Neural crest cell (in vitro differentiated cells): ENCODE measurements around a stretch of chr10.

DNA sequence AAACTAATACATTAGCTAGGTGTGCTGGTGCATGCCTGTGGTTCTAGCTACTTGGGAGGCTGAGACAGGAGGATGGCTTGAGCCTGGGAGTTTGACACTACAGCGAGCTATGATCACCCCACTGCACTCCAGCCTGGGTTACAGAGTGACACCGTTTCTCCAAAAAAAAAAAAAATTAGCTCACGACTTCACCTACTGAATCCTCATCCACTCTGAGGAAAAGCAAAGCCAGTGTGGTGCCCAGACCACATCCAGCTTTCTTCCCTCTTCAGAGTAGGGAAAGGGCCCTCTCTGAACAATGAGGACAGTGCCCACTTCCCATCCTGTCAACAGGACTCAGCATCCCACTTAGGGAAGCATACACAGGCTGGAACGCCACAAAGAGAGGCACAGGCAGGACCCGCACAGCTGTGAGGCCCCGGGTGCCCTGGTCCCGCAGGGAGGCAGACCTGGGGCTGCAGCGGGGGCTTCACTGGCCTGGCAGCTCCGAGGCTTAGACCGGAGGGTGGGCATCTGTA, 136.1 kb downstream of the SFMBT2 start:
- PRO-cap, result no peak

GRCh38 chr10:7483592-7484285, 72.9 kb upstream of the SFMBT2 start:
- PRO-cap, result no peak

DNA sequence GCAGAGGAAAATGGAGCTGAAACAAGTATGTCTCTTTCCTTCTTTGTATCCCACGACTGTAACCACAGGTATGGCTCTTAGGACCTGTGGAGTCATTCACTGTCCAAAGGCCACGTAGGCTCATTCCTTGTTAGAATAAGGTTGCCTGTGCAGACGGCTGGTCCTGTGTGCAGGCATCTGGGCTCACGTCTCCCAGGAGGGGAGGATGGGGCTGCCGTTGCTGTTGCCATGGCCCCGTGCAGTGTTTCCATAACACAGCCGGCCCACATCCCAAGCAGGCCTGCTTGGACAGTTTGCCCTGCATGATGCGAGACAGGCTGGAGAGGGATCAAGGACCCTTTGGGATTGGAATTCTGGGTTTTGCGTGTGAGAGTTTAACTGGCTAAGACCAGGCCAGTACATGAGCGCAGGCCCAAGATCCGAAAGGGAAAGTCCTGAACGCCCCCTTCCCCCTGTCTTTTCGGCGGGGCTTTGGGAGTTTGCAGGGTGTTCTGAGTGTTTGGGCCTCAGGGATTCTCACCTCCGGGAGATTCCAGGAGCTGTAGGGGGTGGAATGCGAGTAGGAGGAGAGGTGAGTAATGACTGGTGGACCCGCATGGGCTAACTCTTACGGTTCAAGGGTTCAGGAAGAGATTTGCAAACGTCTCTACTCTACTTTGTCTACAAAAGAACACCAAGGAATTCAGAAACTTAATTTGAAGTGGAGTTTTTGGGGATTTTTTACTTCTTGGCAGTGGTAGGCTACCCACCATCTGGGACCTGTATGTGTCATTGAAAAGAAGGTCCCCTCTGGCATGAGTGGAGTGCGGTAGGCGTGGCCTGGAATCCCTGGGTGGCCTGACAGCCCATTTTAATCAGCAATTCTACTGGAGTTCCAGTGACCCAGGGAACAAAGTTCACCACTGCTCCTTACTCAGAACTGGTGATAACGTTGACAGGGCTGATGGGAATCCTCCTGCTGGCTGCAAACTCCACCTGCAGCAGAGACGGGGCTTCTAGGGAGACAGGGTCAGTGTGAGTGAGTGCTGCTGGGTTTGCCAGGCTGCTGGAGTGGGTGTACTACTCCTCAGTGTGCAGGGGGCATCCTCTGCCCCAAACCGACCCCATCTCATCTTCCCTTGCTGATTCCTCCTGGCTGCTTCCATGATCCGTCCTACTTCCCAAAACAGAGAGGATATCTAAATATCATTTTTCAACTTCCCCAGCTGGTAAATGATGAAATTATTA, 125.3 kb downstream of the ITIH5 start:
- PRO-cap, result no peak

DNA sequence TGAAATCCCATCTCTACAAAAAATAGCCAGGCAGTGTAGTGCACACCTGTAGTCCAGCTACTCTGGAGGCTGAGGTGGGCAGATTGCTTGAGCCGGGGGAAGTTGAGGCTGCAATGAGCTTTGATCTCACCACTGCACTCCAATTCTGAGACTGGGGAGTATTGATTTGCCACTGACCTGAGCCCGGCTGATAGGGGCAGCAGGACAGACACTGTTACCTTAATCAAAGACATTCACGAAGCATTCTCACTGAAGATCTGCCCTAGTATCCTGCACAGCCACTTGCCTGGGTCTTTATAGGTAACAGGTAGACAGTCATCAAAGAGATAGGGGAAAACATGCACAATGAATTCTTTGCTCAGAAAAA, 558 bp upstream of the ITIH2 start:
- PRO-cap, result no peak

GRCh38 chr10:8057526-8058273, 3.2 kb downstream of the GATA3 start:
- PRO-cap, result no peak

- PRO-cap, result no peak
Observed at GRCh38 chr10:8160160-8160501, 105.6 kb downstream of the GATA3 start.

- PRO-cap, result no peak
Observed at GRCh38 chr10:8969910-8970458, 915.5 kb downstream of the GATA3 start.

DNA sequence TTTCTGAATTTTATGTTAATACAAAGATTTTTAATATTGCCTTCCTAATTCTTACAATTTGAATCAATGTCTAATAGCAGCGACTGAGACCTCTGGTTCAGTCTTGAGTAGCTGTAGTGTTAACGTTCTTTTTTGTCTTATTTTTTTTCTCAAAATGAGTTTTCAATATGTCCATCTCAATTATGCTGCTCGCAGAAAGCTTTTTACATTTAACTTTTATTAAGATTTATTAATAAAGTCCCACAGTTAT, 1407.7 kb downstream of the GATA3 start:
- PRO-cap, result no peak

GRCh38 chr10:10208956-10209673, 808.6 kb upstream of the CELF2 start:
- PRO-cap, result no peak

DNA sequence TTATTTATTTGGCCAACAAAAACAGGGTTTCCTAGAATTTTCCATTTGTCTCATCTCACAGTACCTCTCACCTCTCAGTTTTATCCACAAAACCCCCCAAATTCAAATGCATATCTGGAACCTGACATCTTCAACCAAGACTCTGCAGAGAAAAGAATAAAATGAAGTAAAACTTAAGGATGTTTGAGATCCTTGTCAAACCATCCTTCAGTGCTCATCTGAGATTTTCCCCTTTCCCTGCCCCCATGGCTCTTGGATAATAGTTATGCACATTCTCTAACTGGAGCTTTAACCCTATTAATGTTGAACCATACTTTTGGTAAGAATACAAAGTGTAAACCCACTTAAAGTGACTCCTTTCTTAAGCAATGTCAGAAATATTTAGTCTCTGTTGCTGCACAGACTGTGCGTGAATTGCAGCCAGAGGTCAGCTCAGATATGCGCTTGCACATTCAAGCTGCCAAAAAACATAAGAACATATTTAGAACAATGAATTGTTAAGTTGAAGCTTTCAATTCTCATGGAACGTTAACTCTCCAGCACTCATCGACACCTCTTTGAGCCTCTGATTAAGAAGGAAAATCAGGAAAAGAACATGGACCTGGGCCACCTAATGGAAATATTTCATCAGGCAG, 193.2 kb upstream of the CELF2 start:
- PRO-cap, result no peak

GRCh38 chr10:11057358-11057939, 39.8 kb downstream of the CELF2 start:
- PRO-cap, result no peak

- PRO-cap, result bidirectional peak, plus-strand start at chr10:11165959, minus-strand start at chr10:11165780
Observed at GRCh38 chr10:11165600-11166600, 148.2 kb downstream of the CELF2 start.

- PRO-cap, result no peak
Observed at GRCh38 chr10:11168210-11168769, 150.6 kb downstream of the CELF2 start.

DNA sequence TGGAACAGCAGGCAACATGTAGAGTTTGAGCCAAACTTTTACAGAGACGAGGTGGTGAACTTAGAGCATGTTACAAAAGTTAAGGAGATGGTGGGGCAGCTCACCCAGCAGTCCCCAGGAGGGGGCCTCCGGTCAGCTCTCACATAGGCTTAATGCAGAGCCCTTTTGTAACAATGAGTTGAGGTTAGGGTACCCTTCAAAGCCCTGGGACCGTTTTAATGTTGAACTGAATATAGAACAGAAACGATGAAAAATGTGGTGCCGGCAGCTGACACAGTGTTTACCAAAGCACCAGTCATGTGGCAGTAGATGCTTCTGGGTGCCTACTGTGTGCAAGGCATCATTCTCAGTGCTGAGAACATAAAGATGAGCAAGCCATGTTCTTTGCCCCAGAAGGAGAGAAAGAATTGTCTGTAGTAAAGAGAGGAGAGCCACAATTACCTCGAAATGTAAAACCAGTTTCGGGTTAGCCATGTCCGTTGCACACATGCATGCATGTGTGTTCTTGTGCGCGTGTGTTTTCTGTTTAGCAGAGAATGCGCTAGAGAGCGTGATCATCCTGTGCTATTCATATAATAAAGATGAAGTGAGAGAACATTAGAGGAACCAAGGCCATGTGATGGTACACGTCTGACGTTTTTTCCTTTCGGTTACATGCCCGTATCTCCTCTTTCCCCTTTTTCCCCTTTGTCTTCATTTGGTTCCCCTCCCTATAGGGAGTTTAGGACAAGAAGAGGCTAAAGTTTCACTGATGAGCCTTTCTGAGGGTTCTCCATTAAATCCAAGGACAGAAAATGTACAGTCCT, 158.0 kb downstream of the CELF2 start:
- PRO-cap, result no peak

- PRO-cap, result no peak
Observed at GRCh38 chr10:11179156-11180211, 161.8 kb downstream of the CELF2 start.

- PRO-cap, result no peak
Observed at GRCh38 chr10:11252598-11253047, 235.0 kb downstream of the CELF2 start.

- PRO-cap, result no peak
Observed at GRCh38 chr10:11301494-11302580, 284.2 kb downstream of the CELF2 start.

- PRO-cap, result no peak
Observed at GRCh38 chr10:11448679-11449115, 162.8 kb downstream of the USP6NL start.

DNA sequence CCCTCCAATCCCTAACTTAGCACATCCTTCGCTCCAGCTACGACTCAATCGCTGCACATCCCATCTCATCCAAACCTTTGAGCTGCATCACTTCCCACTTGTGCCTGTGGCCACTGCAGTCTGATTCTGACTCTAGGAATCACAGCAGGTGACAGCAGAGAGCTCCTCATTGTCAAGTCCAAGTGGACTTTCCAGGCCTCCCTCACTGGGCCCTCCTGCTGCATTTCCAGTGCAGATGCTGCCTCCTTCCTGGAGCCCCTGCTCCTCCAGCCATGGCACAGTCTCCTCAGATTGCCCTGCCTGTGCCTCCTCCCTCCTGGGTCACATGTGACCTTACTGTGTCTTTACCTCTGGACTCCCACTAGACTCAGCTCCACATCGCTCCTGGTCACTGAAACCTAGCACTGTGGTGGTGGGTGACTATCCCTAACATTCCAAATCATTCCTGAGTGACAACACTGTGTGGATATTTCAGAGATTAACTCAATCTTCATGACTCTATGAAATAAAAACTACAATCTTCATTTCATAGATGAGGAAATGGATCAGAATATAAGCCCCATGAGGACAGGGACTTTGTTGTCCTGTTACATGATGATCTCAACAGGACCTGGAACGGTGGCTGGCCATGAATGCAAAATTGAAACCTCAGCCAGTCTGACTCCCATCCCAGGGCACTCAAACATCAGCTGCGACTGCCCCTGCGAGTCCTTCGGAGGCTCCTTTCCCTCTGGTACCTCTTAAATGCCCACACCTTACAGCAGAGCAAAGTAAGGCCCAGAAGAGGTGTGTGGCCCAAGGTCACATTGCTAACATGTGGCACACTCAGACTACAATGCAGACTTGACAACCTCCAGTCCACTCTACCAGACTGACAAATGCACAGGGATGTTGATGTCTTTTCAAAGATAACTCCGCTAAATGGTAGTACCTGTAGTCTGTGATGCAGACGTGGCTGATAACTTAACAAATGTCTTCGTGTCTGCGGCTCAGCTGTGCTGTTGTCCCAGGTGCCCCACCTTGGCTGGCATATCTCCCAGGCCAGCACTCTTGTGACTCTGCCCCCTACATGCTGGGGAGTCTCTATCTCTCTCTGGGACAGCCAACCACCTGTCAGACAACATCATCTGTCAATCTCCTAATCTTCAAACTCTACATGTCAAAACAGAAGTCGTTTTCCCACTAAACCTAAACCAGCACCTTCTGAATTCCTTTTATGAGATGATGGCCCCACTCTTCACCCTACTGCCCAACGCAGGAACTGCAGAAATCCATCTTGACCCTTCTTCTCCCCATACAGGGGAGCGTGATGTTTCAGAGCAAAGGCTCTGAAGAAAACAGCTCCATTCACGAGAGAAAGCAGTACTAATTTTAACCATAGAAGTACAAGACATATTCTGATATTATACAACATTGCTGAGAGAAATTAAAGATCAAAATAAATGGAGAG, 156.8 kb downstream of the USP6NL start:
- PRO-cap, result no peak

DNA sequence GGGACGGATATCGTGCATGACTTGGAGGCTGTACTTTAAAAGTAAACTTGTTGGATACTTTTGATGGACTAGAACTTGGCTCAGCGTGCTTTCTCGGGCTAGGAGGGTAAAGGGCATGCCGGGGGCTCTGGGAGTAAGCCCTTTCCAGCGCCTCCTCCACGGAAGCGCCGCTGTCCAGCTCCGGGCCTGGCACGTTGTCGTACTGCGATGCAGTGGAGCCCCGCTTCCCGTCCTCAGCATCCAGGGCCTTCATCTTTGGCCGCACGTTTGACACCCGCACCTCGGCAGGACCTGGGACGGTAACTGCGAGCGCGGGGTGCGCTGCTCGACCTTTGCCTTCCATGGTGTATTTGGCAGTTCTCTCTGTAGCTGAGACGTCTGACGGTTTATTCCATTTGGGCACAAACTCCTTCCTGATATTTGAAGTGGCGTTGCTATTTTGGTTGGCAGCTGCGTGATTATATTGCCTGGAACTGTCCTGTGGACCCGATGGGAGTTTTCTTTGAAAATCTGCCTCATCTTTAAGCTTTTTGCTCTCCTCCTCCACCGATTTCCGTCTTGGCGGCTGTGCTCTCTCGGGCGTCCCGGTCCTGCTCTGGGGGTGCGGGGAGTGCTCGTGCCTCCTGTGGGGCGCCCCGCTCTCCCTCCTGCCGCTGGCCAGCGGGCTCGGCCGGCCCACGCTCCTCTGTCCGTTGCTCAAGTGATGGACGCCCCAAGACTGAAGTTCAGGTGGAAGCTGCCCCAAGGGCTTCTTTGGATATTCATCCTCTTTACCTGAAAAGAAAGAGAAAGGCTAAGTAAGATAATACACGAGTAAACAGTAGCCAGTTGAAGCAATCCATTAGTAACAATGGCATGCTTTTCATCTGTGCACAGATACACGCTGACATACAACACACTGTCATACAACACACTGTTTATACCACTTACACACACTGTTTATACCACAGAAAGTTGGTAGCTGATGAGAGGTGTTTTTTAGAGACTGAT, 148.1 kb downstream of the USP6NL start:
- PRO-cap, result no peak